Cardiac muscle cell (in vitro differentiated cells and primary cell): ENCODE data around the gene CMKLR1.

DNA sequence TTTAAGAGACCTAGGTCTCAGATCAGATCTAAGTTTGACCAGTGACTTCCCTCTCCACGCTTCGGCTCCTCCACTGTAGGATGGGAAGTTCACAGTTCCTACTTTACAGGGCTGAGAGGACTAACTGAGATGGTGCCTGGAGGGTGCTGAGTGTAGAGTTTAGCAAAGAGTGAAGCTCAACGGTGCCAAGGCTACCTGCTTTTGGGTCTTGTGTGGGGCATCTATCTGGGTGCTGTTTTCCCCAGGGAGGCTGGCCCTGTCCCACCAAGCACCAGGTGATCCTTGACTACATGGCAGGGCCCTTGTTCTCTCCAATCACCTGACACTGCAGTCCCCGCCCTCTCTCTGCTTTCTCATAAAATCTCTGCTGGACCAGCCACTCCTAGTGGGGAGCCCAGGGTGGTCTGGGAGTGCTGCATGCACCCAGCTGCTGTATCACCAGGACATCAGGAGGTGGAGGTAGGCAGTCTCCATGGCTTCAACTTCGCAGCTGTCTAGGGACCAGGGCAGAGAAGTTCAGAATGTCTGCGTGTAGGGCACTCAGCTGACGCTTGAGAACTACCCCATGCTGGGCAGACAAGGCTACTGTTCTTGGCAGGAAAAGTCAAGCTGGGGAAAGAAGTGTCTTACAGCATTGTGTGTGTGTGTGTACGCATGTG lies 2.4 kb downstream of the WSCD2 start:
- RAMPAGE, long total RNA, result no peak
- RRBS, result no CpG with 5 or more reads among the region's 8 CpGs

- RAMPAGE, long total RNA, result no peak
- RRBS, result no CpG with 5 or more reads among the region's 6 CpGs
Observed at GRCh38 chr12:108308192-108308705, 30.9 kb downstream of the CMKLR1 start.

DNA sequence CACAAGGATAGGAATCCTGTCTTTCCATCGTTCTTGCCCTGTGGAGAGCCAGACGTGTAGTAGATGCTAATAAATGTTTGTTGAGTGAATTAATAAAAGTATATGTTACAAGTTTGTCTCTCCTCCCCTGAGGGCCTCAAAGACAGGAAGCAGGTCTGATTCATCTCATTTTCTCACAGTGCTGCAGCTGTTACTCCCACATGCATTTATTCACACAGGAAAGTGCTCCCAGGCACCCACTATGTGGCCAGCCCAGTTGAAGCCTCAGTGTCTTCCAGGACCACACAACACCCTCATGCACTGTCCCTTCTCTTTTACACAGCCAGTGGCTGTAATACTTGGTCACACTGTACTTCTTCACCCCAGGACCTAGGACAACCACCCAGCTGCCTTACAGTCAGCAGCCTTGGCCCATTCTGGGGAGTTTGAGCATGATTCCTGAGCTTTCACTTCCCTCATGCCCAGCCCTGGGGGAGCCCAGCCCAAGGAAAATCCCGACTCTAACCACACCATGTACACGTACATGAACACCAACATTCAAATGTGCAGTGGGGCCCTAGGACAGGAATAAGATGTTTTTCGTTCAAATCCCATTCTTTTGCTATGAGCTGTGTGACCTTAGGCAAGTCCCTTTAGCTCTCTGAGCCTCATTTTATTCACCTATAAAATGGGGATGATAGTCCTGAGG lies 4.8 kb downstream of the CMKLR1 start:
- RAMPAGE, long total RNA, result no peak
- RRBS, result no CpG with 5 or more reads among the region's 5 CpGs

DNA sequence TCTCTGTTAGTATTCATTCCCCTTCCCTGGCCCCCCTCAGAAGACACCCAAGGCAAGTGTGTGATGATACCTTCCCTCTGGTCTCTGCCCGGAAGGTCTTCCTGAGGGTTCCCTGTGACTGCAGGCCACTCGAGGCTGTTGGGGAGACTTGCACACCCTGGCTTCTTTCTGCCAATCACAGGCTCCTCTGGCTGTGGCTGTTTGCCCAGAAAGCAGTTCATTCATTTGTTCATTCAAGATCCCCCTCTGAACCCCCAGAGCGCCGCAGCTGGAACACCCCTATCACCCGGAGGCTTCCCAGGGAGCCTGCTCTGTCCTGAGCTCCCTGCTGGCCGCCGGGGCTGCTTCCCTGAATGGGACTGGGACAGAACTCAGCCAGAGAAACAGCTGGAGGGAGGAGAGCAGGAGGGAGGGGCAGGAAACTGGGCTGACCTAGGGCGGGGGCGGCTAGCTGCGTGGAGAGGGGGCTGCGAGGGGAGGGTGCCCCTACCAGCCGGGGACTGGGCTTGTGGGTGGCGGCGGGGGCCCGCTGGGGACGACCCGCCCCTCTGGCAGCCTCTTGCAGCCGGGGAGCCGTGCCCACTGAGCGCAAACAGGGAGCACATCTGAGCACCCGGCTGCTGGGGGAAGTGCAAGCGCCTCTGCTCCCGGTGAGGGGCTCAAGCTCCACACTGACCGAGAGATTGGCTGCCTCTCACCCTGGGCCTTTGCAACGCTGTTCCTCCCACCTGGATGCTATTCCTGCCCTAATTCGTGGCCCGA lies at the start of gene CMKLR1:
TSS of gene CMKLR1 (minus strand) at position 355 of the 762 bp plus-strand sequence.
- RAMPAGE, long total RNA, result no peak
- RRBS, result 4% methylated on average over 13 of the region's 27 CpGs

GRCh38 chr12:108517664-108518147 lies 2.6 kb downstream of the FICD start:
- RAMPAGE, long total RNA, result no peak
- RRBS, result 68% methylated on average over 4 of the region's 8 CpGs

- RAMPAGE, long total RNA, result no peak
- RRBS, result no CpG with 5 or more reads among the region's 5 CpGs
Observed at GRCh38 chr12:108567790-108568778, 5.7 kb downstream of the ISCU start.

- RAMPAGE, long total RNA, result no peak
- RRBS, result no CpG with 5 or more reads among the region's 1 CpG
Observed at GRCh38 chr12:108695981-108696318, 35.4 kb downstream of the CORO1C start.

GRCh38 chr12:108834085-108835084 lies 23.0 kb downstream of the SSH1 start:
- RAMPAGE, long total RNA, result no peak
- RRBS, result no CpG with 5 or more reads among the region's 15 CpGs

GRCh38 chr12:108852307-108853233 lies 4.8 kb downstream of the SSH1 start:
- RAMPAGE, long total RNA, result no peak
- RRBS, result 5% methylated on average over 2 of the region's 26 CpGs

- RAMPAGE, long total RNA, result no peak
- RRBS, result no CpG with 5 or more reads among the region's 9 CpGs
Observed at GRCh38 chr12:109092434-109093112, 699 bp downstream of the ALKBH2 start.

GRCh38 chr12:109099244-109099762 lies 1.9 kb downstream of the UNG start:
- RAMPAGE, long total RNA, result no peak
- RRBS, result no CpG with 5 or more reads among the region's 5 CpGs

GRCh38 chr12:109132452-109133159 lies 16.2 kb downstream of the ACACB start:
- RAMPAGE, long total RNA, result no peak
- RRBS, result no CpG with 5 or more reads among the region's 11 CpGs

DNA sequence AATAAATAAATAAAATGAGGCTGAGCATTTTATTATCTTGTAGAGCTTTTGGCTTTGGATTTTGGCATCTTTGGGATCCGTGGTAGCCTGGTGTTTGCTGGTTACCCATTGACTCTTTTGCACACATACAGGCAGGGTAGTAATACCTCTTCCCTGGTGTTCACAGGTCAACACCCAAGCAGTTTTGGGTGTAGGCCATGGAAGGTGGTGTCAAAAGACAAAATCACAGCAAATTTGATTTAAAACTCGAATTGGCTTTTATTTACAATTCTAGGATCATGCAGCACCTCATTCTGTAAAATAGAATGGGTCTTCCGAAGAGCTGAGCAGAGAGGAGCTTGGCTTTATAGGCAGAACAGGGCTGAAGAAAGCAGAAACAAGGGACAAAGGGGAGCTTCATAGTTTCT lies 27.9 kb downstream of the ACACB start:
- RAMPAGE, long total RNA, result no peak
- RRBS, result no CpG with 5 or more reads among the region's 3 CpGs

GRCh38 chr12:109291176-109292525 lies 17.4 kb downstream of the FOXN4 start:
- RAMPAGE, long total RNA, result no peak
- RRBS, result 12% methylated on average over 11 of the region's 47 CpGs

DNA sequence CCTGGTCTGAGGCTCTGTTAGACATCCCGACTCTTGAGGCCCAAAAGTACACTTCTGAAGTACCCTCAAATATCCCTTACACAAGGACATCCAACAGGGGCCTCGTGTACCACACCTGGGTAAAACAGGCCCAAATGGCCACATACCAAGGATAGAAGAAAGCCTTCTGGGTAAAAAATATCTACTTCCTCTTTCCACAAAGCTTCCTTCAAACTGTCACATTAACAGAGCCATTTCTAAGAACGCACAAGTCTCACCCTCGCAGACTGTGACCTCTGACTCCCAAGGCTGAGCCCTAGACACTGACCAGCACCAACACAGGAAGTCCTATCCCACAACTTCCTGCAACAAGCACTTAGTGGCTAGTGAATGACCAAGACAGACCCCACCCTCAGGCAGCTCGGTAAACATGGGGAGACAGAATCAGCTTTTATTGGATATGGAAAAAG lies 16.1 kb downstream of the KCTD10 start:
- RAMPAGE, long total RNA, result no peak
- RRBS, result no CpG with 5 or more reads among the region's 5 CpGs

GRCh38 chr12:109469457-109470067 lies 7.5 kb downstream of the KCTD10 start:
- RAMPAGE, long total RNA, result no peak
- RRBS, result no CpG with 5 or more reads among the region's 12 CpGs

DNA sequence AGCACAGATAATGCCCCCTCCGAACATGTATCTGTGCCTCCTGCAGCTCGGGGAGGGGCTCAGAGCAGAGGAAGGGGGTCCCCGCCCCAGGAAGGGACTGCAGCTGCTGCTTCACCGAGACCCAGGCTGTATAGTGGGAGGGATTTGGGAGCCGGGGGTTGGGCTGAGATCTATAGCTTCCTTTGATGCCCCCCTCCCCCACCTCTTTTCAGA lies 48.5 kb downstream of the MVK start:
- RAMPAGE, long total RNA, result no peak
- RRBS, result no CpG with 5 or more reads among the region's 5 CpGs

- RAMPAGE, long total RNA, result no peak
- RRBS, result no CpG with 5 or more reads among the region's 11 CpGs
Observed at GRCh38 chr12:109736477-109736928, 22.9 kb downstream of the FAM222A start.

DNA sequence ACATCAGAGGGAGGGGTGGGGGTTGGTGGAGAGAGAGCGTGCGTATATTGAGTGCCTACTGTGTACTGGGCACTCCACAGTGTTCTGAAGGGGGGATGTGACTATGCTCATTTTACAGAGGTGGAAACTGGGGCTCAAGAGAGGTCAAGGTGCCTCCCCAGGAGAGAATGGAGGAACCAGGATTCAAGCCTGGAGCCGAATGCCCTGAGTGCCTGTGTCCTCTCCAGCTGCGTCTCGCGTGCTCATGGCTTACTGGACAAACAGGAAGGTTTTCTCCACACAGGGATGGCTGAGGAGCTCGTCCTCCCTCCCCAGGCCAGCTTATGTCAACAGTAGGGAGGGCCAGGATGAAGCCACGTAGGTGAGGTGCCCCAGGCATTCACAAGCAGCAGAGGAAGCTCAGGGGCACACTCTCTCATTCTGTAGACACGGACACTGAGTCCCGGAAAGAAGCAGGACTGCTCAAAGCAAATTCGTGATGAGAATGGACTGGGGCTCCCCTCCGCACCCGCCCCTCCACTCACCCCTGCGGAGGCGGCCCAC lies 49.3 kb downstream of the TRPV4 start:
- RAMPAGE, long total RNA, result no peak
- RRBS, result no CpG with 5 or more reads among the region's 15 CpGs

- RAMPAGE, long total RNA, result no peak
- RRBS, result no CpG with 5 or more reads among the region's 16 CpGs
Observed at GRCh38 chr12:109902838-109903317, 2.8 kb downstream of the TCHP start.